Heart (tissue), 3 donors: ENCODE measurements around the genes DNAL4 and SYNGR1.

- RAMPAGE, long total RNA, 2 experiments = no peak in any of the 2 experiments
Measured at GRCh38 chr22:38493623-38494204, 12.4 kb downstream of the DDX17 start.

DNA sequence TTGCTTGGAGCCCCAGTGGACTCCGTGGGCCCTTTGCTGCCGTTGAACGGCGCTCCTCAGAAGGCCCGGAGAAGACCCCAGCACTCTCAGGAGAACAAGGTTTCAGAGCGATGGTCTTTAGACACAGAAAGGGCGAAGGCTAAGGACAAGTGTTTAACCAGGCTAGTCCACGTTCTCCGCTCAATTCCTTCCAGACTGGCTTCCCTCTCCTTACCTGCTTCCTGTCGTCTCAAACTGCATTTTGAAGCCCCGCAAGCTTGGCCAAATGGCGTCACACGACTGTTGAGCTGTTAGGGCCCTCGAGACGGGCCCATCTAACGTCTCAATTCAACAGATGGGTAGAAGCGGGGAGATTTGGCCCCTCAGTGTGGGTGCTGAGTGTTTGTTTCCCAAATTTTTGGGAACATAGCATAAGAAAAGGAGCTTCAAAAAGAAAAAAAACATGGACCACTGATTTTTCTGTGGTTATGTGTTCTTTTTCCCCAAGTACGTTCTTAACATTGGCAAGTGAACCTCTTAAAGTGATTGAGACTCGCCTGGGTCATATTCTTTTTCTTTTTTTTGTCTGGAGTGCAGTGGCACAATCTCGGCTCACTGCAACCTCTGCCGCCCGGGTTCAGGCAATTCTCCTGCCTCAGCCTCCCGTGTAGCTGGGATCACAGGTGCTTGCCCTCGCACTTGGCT is 1.4 kb upstream of the DDX17 start:
- RAMPAGE, long total RNA, 2 experiments = no peak in any of the 2 experiments

DNA sequence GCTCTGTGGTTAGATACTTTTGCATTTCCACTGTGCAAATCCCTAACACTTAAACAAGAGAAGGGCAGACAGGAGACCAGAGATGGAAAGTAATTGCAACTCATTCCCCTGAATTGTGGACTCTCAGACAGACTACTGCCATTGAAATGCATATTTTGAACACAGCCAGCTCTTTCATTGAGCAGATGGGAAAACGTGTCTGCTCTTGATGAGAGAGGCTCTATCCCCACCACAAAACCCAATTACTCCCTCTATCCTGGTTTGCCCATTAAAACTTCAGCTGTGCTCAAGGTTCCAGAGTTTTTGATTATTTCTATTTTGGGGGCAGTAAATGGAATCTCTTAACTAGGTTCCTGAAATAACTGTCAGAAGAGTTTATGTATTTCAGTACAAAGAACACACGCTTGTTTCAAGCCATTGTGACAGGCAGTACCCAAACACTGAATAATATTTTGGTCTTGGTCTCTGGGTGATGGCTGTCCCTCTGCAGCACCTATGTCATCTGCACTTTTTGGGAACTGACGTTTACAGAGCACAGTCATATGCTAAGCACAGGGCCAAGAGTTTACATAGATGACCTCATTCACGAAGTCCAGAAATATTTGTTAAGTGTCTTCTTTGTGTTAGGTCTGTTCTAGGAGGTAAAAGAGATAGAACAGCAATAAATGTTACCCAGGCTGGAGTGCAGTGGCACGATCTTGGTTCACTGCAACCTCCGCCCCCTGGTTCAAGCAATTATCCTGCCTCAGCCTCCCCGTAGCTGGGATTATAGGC is 41.6 kb downstream of the FAM227A start:
- RAMPAGE, long total RNA, 2 experiments = start-site peak on the minus strand in 1 of 2 experiments, centred at position 258 of the sequence, 6 reads per replicate

GRCh38 chr22:38657598-38658061 is 1.2 kb downstream of the CBY1 start:
- RAMPAGE, long total RNA, 2 experiments = no peak in any of the 2 experiments

DNA sequence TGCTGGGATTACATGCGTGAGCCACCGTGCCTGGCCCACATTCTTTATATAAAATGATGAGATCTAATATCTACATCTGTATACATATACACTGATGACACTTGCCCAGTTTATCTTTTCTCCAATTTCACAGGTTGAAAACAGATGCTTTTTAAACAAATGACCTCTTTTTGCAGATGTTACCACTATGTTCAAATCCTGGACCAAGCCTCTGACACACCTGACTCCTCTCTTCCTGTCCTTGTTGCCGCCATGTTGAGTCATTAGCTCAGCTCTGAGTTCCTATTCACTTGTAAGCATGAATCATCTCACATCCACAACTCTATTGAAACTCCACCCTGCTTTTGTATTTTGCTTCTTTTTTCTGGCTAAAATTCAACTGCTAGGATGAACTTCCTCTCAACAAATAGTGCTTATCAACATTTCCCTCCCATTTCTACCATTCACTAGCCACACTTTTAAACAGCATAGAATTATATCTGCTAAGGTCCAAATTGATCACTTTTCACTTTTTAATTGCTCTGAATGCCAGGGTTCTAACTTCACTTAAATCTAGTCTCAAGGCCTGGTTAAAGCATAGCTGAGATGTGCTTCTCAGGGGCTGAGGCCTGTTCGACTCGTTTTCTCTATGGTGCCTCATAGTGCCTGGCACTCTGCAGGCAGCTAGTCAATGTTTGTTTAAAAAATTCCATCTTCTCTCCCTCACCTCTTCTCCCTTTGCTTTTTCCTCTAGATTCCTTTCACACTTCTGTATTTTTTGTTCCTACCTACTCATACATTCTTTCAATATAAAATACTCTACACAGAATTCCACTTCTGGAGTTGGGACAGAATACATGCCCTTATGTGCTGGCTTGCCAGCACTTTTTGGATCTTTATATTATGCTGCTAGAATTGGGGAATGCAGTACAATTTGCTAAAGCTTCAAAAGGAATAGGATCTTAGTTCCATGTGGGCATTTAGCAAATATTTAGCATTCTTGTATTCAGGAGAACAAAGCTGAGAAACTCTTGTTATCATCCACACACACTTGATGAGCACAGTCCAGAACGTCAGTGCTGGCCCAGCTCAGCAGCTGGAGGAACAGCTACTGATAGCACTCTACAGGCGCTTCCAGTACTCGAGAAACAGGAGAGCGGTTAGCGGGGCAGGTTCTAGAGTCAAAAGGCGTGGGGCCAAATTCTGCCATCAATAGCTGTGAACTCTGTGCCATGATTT is 3.8 kb downstream of the JOSD1 start:
- RAMPAGE, long total RNA, 2 experiments = no peak in any of the 2 experiments

GRCh38 chr22:38741886-38742906 is 13.6 kb downstream of the SUN2 start:
- RAMPAGE, long total RNA, 2 experiments = no peak in any of the 2 experiments

- RAMPAGE, long total RNA, 2 experiments = no peak in any of the 2 experiments
Measured at GRCh38 chr22:38749666-38750205, 6.1 kb downstream of the SUN2 start.

- RAMPAGE, long total RNA, 2 experiments = no peak in any of the 2 experiments
Measured at GRCh38 chr22:38751436-38752488, 4.0 kb downstream of the SUN2 start.

- RAMPAGE, long total RNA, 2 experiments = no peak in any of the 2 experiments
Measured at GRCh38 chr22:38758098-38758581, 2.3 kb upstream of the SUN2 start.

DNA sequence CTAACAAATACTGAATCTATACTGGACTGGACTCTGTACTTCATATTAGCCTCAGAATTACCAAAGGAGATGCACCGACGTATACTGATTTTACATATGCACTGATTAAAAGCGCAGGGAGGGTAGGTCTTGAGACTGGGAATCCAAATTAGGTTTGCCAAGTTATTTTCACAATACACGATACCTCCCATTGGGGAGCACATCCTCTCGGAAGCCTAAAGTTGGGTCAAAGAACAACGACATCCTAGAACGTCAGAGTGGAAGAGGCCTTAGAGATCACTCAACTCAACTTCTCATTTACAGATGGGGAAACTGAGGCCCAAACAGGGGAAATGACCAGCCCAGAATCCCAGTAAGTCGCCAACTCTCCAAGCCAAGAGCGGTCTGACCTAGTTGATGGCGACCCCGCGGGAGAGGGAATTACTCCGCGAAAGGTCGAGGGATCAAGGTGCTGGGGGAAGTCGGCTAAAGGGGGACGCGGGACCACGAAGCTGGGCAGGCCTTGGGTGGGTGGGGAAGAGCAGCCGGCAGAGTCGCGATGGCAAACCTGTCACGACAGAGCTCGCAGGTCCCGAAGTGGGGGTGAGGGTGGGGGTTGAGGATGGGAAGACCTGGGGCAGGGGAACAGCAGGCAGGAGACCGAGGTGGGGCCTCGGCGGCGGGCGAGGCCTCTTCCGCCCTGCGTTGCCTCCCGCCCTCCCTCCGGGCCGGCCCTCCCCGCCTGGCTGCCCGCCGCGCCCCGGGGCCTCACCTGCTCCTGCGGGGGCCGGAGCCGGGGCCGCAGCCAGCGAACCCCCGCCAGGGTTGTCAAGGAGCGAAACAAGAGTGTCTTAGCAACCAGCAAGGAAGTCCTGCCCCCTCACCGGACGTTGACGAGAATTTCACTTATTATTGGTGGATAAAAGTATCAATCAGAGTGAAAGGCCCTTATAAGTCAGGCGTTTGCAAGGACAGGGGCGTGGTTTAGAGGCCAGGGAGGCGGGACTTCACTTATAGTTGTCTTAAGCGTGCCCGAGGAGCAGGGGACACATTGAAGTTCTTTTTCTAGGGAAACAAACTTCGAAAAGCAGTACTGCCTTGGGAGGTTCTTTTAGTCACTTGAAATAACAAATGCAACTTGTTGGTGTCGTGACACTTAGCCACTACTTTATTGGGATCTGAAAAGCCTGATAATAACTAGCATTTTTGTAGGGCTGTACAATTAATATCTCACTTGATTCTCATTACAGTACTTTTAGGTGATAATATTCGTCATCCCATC is at the start of gene DNAL4:
Gene DNAL4 (minus strand): TSS at position 827 of the 1,261 bp plus-strand sequence.
- RAMPAGE, long total RNA, 2 experiments = start-site peak on the minus strand in 2 of 2 experiments, centred at positions 786 to 793 of the sequence, 78 to 201 reads per replicate

GRCh38 chr22:38859853-38861125 is 11.7 kb downstream of the CBX6 start:
- RAMPAGE, long total RNA, 2 experiments = no peak in any of the 2 experiments

- RAMPAGE, long total RNA, 2 experiments = no peak in any of the 2 experiments
Measured at GRCh38 chr22:38936300-38936499, 21.2 kb upstream of the APOBEC3A start.

DNA sequence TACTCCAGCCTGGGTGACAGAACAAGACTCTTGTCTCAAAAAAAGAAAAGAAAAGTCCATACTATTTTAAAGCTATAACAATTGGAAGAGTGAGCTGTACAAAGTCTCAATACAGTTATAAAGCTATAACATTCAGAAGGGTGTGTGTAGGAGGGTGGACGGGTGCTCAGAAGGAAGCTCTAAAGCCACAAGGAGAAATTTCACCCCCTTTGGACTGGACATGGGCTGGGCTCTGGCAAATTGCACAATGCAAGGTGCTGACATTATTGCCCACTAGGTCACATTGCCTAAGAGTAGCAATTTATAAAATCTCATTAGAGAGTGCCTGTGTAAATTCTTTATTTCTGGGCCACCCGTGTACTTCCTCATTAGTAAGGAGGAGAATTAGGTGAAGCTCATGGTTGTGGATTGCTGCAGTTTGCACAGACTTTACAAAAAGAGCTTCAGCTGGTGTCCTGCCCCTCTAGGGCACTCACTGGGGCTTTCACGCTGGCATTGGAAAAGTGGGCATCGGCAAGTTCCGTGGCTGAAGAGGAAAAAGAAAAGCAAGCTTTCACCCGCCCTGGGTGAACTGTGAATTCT is 5.6 kb upstream of the APOBEC3A start:
- RAMPAGE, long total RNA, 2 experiments = no peak in any of the 2 experiments

GRCh38 chr22:39087448-39088405 is 9.3 kb upstream of the APOBEC3H start:
- RAMPAGE, long total RNA, 2 experiments = no peak in any of the 2 experiments

GRCh38 chr22:39090364-39090852 is 6.6 kb upstream of the APOBEC3H start:
- RAMPAGE, long total RNA, 2 experiments = no peak in any of the 2 experiments

GRCh38 chr22:39253048-39253974 is 8.5 kb upstream of the PDGFB start:
- RAMPAGE, long total RNA, 2 experiments = no peak in any of the 2 experiments

DNA sequence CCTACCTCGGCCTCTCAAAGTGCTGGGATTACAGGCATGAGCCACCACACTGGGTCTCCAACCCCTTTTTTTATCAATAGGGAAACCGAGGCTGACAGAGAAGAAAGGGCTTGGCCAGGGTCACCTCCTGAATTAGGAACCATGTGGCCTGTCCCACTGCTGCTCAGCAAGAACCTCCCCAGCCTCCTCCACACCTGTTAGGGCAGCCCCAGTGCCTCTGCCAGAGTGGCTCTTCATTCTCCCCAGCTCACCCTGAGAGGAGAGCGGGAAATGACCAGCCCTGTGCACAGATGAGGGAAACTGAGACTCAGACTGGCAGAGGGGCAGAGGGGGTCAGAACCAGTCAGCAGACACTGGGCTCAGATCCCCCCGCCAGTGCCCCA is 30.3 kb downstream of the RPL3 start:
- RAMPAGE, long total RNA, 2 experiments = no peak in any of the 2 experiments

- RAMPAGE, long total RNA, 2 experiments = no peak in any of the 2 experiments
Measured at GRCh38 chr22:39313031-39313470, 6.4 kb downstream of the RPL3 start.

DNA sequence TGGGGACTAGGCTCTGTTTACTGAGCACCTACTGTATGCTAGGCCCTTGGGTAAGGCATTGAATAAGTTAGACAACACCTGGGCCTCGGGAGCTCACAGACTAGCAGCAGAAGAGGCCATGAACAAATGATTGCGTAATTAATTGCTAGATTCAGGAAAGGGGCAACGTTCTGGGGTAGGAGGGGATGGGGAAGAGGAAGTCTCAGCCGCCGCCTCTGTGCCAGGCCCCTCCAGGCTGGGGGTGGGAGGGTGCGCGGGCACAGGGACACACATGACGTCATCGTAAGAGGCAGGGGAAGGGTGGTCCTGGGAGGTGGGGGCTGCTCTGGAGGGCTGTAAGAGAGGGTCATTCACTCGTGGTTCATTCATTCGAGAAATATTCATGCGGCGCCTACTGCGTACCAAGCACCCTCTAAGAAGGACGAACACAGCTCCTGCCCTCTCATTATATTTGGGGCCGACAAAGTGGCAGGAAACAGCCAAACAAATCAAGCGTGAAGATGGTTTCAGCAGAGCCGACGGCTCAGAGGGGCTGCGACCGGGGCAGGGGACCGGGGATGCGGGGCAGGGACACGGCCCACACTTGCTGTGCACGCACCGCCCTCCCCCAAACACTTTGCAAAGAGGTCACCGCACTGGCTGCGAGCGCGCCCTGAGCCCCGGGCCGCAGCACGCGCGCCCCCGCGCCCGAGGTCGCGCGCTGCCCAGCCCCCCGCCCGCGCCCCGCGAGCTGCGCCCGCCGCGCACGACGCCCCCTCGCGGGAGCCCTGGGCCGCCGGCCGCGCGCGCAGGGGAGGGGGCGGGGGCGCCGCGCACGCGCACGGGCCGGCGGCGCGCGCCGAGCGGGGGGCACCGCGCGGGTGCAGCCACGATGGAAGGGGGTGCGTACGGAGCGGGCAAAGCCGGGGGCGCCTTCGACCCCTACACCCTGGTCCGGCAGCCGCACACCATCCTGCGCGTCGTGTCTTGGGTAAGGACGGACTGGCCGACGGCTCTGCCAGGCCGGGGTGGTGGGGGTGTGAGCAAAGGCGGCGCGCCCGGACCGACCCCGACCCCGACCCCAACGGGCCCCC is at the start of gene SYNGR1:
Gene SYNGR1 (plus strand): TSS at position 852 of the 1,073 bp plus-strand sequence.
- RAMPAGE, long total RNA, 2 experiments = start-site peak on the plus strand in 1 of 2 experiments, centred at position 834 of the sequence, 696 reads per replicate

DNA sequence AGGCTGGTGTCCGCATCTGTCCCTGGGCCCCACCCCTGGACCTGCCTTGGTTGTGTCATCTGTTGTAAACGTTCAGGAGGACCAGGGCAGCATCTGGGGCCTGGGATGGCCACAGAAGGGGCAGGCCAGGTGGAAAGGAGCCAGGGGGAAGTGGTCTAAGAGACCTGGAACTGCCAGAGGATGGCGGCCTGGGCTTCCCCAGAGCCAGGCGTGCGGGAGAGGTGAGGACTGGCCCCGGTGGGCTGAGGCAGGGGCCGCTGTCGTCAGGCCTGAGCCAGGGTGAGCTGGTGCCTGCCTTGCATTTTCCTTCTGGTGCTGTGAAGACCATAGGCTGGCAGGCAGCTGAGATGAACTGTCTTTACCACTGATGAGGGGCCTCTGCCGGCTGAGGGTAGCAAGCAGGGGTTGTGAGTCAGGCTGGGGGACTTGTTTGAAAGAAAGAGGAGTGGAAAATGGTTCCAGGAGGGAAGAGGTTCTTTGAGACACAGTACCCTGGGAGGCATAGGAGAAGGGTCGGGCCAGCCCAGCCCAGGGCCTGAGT is 26.0 kb upstream of the MGAT3 start:
- RAMPAGE, long total RNA, 2 experiments = no peak in any of the 2 experiments